ENCODE data around the gene TOM1.

- PRO-cap: unidirectional peak, plus-strand start at chr22:31813503
Measured at GRCh38 chr22:31813150-31813753, 59.4 kb downstream of the DEPDC5 start.

GRCh38 chr22:31945726-31946012, 1.3 kb downstream of the YWHAH start:
- PRO-cap: no peak

GRCh38 chr22:31970460-31971226, 26.3 kb downstream of the YWHAH start:
- PRO-cap: no peak

GRCh38 chr22:32232817-32233301, 22.3 kb downstream of the SLC5A4 start:
- PRO-cap: no peak

- PRO-cap: no peak
Measured at GRCh38 chr22:32529908-32530746, 55.5 kb downstream of the FBXO7 start.

DNA sequence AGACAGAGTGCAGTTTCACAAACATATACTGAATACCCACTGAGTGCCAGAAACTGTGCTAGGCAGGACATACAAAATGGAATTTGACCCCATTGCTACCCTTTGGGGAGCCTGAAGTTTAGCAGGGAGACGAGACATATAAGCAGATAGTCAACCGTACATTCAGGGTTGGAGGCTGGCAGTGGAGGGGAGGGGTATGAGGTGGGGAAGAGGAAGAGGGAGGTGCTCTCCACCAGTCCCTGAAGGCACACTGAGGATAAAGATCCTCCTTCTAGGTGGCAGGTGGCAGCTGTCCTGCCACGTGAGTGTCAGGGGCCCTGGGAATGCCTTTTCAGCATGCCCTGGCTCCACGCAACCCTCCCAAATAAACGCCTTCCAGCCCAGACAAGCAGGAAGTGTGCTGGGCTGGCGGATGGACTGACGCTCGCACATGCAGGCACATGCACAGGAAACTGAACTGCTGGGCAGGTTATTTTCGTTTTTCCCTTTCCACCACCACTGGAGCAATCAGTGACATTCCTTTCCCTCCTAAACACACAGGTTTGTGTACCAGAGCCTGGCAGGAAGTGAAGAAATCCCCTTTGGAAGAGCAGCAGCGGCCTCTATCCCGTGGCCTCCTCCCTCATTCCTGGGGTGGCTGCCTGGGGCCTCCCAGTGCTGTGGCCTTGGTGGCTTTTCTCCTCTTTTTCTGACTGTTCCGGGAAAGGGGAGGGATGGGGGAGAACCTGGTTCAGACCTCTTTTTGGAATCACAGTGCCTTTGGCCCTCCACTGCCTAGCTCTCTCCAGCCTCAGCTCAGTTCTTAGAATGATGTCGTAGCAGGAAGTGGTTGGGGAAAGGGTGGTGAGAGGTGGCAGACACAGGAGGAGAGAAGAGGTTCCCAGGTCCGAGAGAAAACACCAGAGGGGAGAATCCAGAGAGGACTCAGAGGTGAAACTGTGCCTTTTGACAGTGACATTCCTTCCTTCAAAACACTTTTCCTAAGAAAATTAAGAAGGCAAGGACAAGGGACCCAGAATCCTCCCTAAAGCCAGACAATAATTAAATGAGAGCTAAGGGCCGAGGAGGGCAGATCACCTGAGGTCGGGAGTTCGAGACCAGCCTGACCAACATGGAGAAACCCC, 157.0 kb upstream of the TIMP3 start:
- PRO-cap: bidirectional peak, plus-strand start at position 394 of the sequence, minus-strand start at position 252 of the sequence; bidirectional peak, plus-strand start at position 569 of the sequence, minus-strand start at position 454 of the sequence

GRCh38 chr22:32745781-32746184, 55.7 kb upstream of the TIMP3 start:
- PRO-cap: no peak

DNA sequence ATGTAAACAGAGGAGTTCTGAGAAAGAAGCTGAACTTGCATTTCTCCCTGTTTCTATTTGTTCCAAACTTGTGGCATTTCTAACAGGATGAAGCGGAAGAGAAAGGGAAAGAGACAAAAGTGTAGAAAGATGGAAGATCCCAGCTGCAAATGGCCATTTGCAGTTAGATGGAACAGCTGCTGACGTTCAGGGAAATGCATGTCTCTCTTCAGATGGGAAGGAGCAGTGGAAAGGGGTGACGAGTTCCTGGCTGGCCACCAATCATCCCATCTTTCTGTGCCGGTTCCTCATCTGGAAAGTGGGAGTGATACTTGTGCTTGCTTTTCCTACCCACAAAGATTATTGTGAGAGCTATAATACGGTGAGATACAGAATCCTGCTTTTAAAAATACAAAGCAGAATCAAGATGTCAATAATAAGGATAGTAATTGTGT, 1.3 kb upstream of the TIMP3 start:
- PRO-cap: no peak

DNA sequence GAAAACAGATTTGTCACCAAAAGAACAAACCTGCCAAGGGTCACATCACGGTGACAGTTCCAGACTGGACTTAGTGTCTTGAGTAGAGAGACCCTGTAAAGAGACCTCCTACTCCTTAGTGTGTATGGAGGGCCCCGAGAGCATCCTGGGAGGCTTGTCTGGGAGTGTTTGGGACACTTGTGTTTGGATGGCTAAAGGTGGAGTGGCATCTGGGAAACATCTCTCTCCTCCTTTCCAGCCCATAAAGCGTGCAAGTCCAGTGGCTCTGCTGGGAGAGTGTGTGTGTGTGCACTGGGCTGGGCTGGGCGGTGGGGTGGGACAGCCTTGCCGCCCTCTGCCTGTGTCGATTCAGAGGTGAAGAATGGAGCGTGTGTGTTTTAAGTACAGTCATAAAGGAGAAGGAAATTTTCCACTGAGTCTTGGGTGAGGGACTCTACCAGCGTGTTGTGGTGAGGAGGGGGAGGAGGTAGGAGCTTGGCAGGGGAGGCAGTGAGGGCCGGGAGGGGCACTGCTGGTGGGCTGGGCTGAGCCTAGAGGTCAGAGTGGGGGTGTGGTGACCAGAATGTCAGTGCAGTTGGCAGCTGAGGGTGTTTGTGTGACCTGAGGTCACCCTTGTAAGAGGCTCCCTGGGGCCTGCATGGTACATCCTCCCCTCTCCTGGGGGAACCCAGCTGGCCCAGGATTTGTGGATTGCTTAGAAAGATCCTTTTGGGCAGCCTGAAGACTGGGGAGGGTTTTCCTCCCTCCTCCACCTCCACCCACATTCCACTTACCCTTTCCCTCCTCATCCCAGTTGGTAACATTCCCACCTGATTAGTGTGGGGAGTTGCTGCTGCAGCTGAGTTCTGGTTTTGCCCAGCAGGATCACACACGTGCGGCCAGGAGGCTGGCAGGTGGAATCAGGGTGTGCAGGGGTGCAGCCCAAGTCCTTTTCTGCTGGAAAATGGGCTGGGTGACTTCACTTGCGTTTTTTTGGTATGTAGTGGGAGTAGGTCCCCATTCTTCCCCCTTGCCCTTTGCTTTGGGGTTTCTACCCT, 1.7 kb downstream of the TIMP3 start:
- PRO-cap: no peak

GRCh38 chr22:32841620-32841954, 40.1 kb downstream of the TIMP3 start:
- PRO-cap: no peak

GRCh38 chr22:32861740-32862868, 60.6 kb downstream of the TIMP3 start:
- PRO-cap: no peak

DNA sequence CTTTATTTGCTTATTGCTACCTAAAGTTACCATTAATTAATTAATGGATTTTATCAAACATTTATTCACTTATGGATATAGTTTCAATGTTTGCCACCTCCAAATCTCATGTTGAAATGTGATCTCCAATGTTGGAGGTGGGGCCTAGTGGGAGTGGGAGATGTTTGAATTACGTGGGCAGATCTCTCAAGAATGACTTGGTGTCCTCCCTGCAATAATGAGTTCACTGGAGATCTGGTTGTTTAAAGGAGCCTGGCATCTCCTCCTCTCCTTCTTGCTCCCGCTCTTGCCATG, 51.3 kb upstream of the SYN3 start:
- PRO-cap: unidirectional peak, minus-strand start at position 219 of the sequence

DNA sequence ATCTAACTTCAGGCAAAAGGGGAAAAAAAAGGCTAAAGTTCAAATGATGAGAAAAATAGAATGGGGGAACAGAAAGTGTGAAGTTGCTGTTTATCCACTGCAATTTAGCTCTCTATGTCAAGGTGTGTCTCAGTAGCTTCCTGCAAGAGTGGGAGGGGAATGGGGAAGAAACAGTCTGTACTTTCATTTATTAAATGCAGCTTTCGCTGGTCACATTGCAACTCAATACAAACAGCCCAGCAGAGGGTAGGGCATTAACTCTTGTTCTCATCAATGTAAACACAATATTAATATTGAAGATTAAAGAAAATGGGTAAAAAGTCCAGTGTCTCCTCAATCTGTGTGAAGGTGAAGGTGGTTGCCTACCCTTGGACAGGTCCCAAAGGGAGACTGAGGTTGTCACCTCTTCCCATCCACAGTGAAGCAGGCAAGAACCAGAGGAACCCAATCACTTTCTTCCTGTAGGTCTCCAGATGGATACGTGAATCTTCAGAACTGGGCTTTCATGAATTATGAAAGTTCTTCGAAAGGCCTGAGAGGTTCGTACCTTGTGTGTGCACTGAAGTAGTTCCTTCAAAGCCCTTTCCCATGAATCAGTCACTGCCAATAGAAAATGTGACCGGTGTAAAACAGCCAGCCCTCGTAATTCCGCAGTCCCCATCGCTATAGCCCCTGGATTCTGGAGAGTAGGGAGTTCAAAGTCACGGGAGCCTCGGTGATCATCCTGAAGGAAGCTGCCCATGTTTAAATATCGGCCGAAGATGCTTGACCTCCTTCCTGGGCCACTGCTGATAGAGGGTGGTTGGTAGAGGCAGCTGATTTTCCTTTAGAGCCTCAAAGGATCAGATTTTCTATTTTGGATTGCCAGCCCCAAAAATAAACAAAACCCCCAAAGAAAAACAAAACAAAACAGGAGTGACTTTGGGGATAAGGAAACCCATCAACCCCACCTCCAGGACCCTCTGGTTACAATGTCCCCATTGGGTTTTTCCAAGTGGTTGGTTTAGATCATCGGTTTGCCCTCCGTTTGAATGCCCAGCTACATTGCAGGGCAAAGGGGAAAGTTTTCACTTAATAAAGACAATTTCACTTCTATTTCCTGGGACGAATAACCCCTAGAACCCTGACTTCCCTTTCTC, 215.1 kb upstream of the SYN3 start:
- PRO-cap: no peak

DNA sequence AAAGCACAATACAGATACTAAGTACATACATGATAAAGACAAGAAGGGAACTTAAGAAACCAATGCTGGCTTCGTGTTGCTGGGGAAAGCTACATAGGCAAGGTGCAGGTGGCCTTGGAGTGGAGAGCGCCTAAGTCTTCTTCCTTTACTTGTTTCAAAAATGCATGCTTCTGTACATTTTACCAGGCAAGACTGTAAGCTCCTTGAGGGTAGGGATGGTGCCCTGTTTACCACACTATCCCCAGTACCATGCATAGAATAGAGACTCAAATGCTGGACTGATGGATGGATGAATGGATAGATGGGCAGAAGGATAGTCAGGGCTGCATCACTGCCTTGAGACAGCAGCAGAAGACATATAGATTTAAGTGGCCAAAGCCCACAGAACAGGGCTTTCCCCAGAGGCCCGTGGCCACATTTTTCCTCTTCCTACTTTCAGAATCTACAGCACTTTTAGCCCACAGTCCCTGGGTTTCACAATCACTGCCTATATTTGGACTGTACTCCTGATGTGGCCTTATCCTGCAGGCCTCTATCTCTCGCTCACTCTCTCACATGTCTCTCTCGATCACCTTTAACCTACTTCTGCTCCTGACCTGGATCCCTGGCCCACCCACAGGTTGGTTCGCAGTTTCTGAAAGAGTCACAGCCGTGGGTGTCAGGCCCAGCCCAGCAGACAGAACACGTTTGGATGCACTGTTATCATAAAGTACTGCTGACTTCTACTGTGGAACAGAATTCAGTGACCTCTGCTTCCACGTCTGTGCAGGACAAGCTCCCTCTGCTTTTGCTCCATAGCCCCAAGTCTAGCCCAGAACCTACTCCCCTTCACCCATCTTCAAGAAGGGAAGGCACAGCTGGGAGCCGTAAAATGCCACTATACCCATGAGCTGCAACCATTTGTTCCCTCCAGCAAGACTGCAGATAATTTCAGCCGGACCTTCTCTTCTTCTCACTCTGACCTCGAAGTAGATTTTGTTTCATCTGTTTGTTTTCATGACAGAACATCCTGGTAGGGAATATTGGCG, 55.6 kb downstream of the LARGE1 start:
- PRO-cap: no peak

DNA sequence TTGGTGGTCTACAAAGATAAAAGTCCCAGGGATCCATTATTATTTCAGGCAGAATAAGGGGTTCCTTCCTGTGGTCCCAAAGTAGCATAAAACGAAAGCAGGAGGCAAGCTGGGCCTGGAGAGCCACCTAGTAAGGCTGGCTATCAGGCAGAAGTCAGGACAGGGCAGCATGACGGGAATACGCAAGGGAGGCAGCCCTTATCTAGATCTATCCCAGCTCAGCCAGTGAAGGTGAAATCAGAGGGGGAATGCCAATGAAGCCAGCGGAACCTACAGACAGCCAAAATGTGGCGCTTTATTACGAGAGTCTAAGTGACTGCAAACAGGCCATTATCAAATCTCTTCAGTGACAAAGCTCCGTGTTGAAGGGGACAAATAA, 22.9 kb downstream of the LARGE1 start:
- PRO-cap: no peak

- PRO-cap: no peak
Measured at GRCh38 chr22:35103698-35104089, 37.7 kb downstream of the ISX start.

GRCh38 chr22:35264852-35265805, 7.8 kb downstream of the HMGXB4 start:
- PRO-cap: no peak

DNA sequence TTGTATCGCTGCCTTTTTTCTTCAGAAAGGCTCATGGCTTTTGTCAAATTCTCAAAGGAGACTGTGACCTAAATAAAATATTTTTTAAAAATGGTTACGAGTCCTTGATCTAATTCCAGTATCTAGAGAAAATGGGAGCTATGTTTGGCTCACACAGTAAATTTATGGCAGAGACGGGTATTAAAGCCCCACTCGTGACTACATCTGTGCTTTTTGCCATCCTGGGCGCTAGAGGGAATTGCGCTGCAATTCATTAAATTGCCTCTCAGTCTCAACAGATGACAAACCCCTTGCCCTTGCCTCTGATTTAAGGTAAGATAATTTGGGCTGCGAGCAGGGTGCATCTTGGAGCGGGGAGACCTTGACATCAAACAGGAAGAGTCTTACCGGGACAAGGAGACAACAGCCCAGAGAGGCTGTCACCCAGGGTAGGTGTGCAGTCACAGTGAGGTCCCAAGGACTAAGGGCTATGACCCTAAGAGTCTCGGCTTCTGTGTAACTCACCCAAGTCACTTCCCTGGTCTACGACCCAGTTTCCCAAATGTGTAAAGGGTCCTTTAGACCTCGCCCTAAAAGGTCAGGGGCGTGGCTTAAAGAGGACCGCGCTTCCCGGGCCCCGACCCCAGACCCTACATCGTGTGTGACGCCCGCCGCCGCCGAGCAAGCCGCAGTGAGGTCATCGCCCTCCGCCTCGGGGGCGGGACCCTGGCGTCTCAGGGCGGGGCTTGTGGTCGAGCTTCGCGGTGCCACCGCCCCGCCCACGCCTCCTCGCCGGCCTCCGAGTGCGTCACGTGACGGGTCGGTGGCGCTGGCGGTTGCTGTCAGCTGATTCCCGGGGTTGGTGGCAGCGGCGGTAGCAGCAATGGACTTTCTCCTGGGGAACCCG, at the start of gene TOM1:
TSS of gene TOM1 (plus strand) at position 828 of the 886 bp plus-strand sequence.
- PRO-cap: bidirectional peak, plus-strand start at position 828 of the sequence, minus-strand start at position 672 of the sequence

DNA sequence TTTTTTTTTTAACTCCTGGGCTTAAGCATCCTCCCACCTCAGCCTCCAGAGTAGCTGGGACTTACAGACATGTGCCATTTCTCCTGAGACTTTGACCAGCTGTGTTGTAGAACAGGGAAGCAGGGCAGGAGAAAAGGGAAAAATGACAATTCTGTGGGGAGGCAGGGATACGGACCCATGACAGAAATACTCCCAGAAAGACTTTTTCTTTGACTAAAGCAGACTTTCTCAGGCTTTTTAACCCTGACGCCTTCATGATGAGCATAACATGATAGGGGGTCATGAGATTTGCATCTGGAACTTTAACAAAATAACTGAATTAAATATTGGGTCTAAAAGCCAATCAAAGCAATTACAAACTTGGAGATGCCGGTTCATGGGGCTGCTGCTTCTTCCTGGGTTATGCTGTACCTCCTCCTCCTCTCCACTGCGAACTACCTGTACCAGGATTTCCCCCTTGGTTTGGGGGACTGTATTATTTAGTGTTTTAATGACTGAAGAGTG, 930 bp downstream of the HMOX1 start:
- PRO-cap: no peak

- PRO-cap: no peak
Measured at GRCh38 chr22:35424592-35425133, 24.7 kb downstream of the MCM5 start.